Colon Carcinoma Metastatic in the Brain (tissue), 2 donors: ENCODE results near the gene SKP1.

DNA sequence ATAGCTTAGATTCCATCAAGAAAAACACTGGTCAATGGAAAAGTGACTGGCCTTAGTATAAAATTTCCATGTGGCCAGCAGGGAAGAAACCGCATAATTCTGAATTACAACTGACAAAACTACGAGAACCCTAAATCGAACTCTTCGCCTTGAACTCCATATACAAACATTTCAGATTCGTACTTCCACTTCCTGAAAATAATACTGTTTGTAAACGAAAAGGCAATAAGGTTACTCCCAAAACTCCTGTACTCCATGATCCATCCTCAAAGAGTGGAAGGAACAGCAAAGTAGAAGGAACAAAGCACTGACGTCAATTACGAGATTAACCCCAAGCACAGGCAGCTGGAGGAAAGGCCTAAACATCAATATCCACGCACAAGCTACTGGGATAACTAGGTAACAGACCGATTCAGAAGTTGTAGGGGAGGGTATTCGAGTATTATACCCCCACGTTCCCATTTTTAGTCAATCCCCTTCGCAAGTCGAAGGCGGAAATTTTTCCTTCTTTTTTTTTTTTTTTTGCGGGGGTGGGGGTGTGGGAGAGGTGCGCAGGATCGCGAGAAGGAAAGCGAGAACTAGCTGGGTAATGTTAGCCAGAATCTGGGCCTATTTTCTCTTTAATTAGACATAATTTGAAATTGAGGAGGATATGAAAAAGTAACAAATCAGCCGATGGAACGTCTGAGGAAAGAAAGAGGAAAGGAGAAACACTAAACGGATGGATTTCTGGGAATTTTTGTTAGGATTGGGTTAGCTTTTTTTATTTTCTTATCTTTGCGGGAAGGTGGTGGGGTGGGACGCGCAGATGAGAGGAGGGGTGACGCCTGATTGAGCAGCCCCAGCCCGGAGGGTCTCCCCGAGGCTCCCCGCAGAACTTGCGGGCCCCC is 892 bp downstream of the AFF4 start:
- PRO-cap, 2 experiments, result peak in 2 of 2 experiments; most common plus-strand start position 269 of the sequence (in 1); most common minus-strand start position 268 of the sequence (in 2)

- PRO-cap, 2 experiments, result no peak in any of the 2 experiments
These were observed 45.1 kb downstream of the HSPA4 start for GRCh38 chr5:133096899-133097347.

GRCh38 chr5:133104079-133104552 is 52.3 kb downstream of the HSPA4 start:
- PRO-cap, 2 experiments, result no peak in any of the 2 experiments

GRCh38 chr5:133106462-133107523 is 55.0 kb downstream of the HSPA4 start:
- PRO-cap, 2 experiments, result no peak in any of the 2 experiments

- PRO-cap, 2 experiments, result no peak in any of the 2 experiments
These were observed 147.2 kb downstream of the C5orf15 start for GRCh38 chr5:133821157-133821749.

GRCh38 chr5:133962460-133963576 is 5.6 kb downstream of the C5orf15 start:
- PRO-cap, 2 experiments, result no peak in any of the 2 experiments

- PRO-cap, 2 experiments, result no peak in any of the 2 experiments
These were observed 10.8 kb downstream of the VDAC1 start for GRCh38 chr5:133993844-133994556.

- PRO-cap, 2 experiments, result no peak in any of the 2 experiments
These were observed 9.9 kb downstream of the VDAC1 start for GRCh38 chr5:133994902-133995234.

DNA sequence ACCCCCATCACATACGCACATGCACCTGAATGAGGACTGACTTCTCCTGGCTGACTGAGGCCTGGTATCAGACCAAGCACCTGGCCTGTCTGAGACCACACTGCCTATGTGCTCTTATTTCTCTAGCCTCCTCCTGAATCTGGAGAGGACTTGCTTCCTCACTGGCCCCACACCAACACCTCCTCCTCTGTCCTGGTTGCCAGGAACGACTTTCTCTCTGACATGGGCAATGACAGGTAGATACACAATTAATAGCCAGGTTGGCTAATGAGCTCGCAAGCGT is 14.9 kb upstream of the VDAC1 start:
- PRO-cap, 2 experiments, result no peak in any of the 2 experiments

DNA sequence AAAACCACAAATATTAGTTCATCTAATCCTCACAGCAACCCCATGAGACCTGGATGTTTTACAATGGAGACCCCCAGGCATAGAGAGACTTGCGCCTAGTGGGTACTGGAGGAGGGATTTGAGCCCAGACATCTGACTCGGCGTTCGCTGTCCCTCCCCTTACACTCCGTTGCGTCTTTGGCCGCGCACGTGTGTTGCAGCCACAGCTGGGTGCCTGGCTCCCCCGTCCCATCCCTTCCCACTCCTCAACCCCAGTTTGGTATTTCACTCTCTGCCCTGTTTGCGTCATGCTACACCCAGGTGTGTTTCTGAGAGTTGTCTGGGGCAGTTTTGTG is 13.4 kb downstream of the TCF7 start:
- PRO-cap, 2 experiments, result no peak in any of the 2 experiments

- PRO-cap, 2 experiments, result no peak in any of the 2 experiments
These were observed 27.7 kb downstream of the SKP1 start for GRCh38 chr5:134148929-134149666.

- PRO-cap, 2 experiments, result no peak in any of the 2 experiments
These were observed 18.4 kb downstream of the SKP1 start for GRCh38 chr5:134158322-134158825.

DNA sequence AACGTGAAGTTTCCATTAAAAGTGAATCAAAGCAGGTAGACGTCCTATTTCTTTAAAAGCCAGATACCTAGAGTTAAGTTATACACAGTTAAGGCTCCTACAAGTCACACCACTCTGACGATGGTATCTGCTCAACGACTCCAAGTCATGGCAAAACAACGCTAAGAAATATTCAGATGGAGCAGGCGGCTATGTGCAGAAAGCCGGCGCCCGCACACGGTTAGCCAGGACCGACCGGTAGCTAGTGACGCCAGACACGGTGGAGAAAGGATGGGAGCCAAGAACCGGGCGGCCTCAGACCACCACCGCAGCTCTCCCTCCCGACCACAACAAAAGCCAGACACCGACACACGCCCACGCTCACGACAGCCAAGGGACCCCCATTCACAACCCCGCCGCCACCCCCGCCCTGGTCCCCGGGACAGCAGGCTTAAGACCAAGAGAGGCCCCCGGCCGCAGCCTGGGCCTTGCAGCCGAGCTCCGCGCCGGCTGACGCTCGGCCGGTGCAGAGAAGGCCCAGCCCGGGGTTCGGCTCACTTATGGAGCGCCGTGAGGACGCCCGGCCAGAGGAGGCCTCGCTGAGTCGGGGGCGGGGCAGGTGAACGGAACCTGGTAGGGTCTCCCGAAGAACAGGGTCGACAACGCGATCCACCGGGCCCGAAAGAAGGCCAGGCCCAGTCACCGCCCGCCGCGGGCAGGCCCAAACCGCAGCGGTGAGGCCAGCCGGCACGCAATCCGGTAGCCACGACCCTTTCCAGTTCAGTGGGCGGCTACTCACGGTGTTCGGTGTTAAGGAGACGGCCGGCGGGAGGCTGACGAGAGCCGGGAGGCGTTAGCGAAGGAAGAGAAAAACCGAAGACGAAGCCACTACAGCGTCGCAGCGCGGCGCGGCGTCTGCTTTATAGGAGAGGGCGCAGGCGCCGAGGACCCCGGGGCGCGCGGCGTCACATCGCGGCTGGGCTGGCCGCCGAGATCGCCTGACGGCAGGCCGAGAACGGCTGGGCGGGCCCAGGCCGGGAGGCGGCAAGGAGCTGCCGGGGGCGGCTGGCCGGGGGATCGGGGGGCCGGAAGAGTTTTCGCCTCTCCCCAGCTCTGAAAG is at the start of gene SKP1:
Gene SKP1, minus strand, starts transcription at position 874 of the 1,099 bp plus-strand sequence.
- PRO-cap, 2 experiments, result peak in 2 of 2 experiments; most common plus-strand start position 638 of the sequence (in 2); most common minus-strand start position 901 of the sequence (in 2)

- PRO-cap, 2 experiments, result no peak in any of the 2 experiments
These were observed 14.4 kb upstream of the SKP1 start for GRCh38 chr5:134190999-134191696.

GRCh38 chr5:134226302-134226886 is 521 bp upstream of the PPP2CA start:
- PRO-cap, 2 experiments, result peak in 2 of 2 experiments; most common plus-strand start chr5:134226410 (in 1); most common minus-strand start chr5:134226645 (in 2)

- PRO-cap, 2 experiments, result no peak in any of the 2 experiments
These were observed 1.0 kb upstream of the PPP2CA start for GRCh38 chr5:134226887-134227302.

DNA sequence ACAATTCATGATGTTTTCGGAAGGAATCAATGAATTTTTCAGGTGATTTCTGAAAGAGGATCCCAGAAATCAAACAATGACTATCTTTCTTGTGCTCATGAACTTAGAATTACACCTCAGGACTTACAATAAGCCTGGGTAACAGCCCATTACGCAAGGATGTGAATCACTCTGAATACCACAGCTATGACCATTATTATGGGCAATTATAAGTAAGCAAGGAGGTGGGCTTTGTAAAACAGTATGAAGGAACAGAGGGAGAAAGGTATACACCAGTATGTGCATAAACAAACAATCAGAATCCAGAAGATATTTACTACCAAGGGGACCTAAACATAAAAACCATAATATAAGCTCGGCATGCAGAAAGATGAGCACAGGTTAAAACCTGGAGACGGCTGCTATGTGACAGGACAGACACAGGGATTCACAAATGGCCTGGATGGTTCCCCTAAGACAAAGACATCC is 21.6 kb upstream of the PPP2CA start:
- PRO-cap, 2 experiments, result no peak in any of the 2 experiments

- PRO-cap, 2 experiments, result peak in 1 of 2 experiments; most common minus-strand start chr5:134370810 (in 1)
These were observed 1.0 kb upstream of the UBE2B start for GRCh38 chr5:134370176-134370877.

DNA sequence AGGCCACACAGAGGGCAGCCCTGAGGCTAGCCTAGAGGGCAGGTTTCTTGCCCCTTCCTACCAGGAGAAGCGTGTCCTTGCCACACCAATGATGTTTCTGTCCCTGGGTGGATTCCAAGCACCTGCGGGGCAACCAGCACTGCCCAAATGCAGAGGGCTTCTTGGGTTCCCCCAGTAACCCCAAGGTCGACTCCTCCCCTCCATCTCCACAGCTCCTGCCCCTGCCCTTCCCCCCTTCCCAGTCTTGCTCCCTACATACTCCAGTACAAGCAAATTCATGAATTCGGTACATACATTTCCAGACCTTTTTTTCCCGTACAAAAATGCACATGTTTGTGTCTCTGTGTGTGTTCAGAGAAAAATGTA is 12.8 kb upstream of the JADE2 start:
- PRO-cap, 2 experiments, result no peak in any of the 2 experiments

DNA sequence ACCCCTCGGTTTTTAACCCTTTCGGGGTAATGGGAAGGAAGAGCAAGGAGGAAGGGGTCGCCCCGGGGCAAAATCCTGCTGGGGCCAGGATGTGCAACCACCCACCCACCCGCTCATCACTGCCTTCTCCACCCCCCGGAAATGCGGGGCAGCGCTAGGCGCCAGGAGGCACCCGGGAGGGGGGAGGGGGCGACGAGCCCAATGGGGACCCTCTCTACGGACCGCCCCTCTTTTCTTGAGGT is 1.0 kb upstream of the JADE2 start:
- PRO-cap, 2 experiments, result peak in 2 of 2 experiments; most common plus-strand start position 178 of the sequence (in 1); most common minus-strand start position 130 of the sequence (in 2)